Parotid gland (tissue), 1 donor: Measurements from ENCODE around the genes HRH2 and THOC3.

DNA sequence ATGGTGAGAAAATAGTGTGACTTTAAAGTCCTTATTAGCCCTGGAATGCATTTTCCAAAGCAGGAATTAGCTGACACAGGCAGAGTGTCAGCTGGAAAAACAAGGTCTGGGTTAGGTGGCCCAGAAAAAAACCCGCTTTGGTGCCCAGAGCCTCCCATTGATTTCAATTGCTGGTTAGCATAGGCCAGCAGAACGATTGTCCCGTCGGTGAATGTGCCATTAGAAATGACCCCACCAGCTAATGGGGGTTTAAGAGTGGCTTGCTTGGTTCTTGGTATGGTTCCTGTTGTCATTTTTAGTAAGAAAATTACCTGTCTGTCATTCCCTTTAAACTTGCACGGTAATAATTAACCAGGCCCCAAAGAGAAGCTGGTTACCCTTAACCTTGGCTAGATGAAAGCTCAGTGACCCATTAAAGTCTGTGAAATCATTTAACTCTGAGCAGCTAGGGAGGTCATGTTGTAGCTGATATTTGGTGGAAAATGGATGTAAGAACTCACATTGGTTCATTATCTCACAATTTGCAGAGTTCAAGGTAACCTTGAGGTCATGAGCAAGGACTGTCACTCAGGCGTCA lies 61.9 kb upstream of the CPEB4 start:
- PRO-cap, result no peak

DNA sequence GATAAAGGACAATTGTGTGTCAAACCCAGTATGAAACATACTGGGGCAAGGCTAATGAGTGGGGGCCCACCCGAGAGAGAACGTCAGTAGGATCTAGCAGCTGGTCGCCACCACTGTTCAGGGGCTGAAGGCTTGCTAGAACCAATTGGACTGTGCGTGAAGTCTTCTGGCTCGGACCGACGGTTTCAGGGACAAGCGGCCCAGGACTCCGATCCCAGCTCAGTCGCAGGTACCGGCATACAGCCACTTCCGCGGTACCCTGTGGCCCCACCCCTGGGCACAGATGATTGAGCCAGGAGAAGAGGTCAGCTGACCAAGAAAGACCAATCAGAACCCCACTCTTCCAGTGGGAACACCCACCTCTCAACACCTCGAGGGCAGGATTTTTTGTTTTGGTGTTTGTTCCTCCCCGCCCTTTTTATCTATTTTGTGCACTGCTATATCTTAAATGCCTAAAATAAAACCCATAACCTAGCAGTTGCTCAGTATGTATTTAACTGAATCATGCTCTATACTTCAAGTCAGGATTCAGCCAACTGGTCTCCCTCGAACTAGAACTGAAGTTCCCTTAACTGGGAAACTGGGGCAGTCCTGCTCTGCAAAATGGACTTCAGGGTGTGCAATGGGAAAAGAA lies 21.2 kb upstream of the CPEB4 start:
- PRO-cap, result no peak

- PRO-cap, result no peak
Observed at GRCh38 chr5:173878627-173879045, 9.5 kb upstream of the CPEB4 start.

GRCh38 chr5:173895619-173896423 lies 7.7 kb downstream of the CPEB4 start:
- PRO-cap, result no peak

- PRO-cap, result bidirectional peak, plus-strand start at chr5:173919752, minus-strand start at chr5:173919572
Observed at GRCh38 chr5:173919273-173919839, 31.2 kb downstream of the CPEB4 start.

GRCh38 chr5:173952752-173953166 lies 36.2 kb upstream of the C5orf47 start:
- PRO-cap, result no peak

- PRO-cap, result no peak
Observed at GRCh38 chr5:174418889-174419764, 305.3 kb upstream of the MSX2 start.

DNA sequence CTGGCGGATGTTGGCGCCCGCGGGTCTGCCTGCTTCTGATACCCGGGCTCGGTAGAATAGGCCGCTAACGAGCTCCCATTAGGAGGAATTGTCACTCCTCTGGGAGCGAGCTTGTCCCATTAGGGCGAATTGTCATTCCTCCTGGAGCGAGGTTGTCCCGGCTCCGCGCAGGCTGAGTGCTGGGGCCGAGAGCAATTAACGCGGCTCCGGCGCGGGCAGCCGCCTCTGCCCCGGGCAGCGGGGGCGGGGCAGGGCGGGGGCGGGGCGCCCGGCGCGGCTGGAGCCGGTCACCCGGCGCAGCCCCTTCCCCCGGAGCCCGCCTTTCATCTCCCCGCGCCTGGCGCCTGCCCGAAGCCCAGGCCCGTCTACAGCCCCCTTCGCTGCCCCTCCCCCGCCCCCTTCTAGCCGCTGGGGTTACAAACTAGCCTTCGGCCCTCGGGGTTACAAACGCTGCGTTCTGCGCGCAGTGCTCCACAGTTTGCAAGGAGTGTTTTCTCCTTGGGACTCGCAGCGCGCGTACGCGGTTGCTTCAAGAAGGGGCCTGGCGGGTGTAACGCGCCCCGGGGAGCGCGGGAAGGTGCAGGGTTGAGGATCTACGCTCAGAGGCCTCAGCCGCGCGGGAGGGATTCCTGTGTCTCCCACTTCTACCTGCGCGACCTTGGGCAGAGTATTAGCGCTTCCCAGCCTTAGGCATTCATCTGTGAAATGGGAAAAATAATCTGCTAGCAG lies 3.4 kb upstream of the MSX2 start:
- PRO-cap, result no peak

- PRO-cap, result no peak
Observed at GRCh38 chr5:174727656-174728034, 3.3 kb downstream of the MSX2 start.

GRCh38 chr5:174923419-174923620 lies 198.9 kb downstream of the MSX2 start:
- PRO-cap, result no peak

- PRO-cap, result no peak
Observed at GRCh38 chr5:175014861-175015363, 290.5 kb downstream of the MSX2 start.

GRCh38 chr5:175059828-175060454 lies 335.6 kb downstream of the MSX2 start:
- PRO-cap, result no peak

DNA sequence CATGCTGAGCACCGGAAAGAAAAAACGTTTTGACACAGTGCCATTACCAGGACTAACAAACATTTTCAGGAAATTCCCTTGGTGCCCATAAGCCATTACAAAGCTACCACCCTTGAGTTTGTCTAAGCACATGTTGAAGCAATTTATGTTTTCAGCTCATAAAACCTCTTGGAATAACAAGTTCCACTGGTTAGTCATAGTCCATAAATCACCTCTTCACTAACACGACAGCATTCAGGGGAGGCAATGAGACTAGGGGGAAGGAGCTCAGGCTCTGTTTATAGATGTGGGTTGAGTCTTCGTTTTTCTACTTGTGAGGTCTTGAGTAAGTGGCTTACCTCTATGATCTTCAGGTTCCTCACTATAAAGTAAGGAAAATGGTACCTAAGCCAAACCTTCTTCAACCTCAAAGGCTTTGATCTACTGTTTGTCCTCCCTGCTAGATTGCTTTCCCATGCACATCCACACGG lies 65.5 kb downstream of the DRD1 start:
- PRO-cap, result no peak

- PRO-cap, result no peak
Observed at GRCh38 chr5:175444493-175445036, 583 bp upstream of the DRD1 start.

GRCh38 chr5:175481897-175482347 lies 3.6 kb downstream of the SFXN1 start:
- PRO-cap, result no peak

GRCh38 chr5:175513549-175514538 lies 35.5 kb downstream of the SFXN1 start:
- PRO-cap, result no peak

GRCh38 chr5:175657585-175658228 lies at the start of gene HRH2:
TSS of gene HRH2 (plus strand) at chr5:175658071.
- PRO-cap, result no peak

DNA sequence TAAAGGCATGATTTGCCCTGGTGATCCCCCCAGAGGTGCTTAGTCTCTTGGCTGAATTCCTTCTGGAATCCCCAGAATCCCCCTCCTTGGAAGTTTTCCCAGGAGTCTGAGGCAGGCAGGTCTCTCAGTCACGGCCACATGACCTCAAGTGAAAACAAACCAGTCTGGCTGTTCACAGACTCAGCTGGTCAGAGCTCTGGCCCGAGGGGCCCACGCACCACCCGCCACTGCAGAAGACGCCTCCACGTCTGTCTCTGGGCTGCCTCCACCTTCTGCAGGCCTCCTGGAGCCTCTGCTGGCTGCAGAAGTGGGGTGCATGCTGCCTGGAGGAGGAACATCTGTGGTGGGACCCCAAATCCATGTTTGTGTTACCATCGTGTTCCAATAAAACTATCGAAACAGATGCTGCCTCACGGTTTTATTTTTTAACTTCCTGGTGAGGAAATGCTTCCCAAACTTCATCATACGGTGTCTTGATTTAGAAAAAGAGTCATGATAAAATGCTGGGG lies 52.5 kb downstream of the HRH2 start:
- PRO-cap, result no peak

DNA sequence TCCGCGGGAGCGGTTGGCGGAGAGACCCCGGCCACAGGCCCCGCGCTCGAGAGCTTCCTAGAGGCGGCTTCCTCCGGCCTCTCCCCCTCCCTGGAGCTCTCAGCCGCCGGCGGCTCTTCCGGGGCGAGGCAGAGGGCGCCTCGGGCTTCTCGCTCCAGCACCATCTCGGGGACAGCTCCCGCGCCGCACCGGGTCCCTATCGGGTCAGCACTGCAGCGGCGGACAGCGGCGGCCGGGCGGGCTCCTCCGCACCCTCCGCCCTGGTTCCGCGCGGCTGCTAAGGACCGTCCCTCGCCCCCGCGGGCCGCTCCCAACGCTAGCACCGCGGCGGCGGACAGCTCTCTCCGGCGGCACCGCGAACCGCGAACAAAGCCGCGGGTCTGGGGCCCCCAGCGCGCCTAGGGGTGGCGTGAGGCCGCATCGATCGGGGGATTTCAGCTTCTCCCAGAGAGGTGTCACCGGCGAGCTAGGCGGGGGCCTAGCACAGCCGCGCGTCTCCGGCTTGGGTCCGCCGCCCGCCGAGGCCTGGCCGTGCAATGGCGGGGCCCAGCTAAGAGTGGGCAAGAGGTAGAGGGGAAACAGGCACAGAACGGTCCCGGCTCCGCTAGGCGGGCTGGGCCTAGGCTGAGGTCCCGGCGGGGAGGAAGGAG lies 74.4 kb upstream of the CPLX2 start:
- PRO-cap, result no peak

GRCh38 chr5:175967737-175968447 lies at the start of gene THOC3:
TSS of gene THOC3 (minus strand) at chr5:175968315.
- PRO-cap, result no peak